ENCODE data around the gene ABHD14A.

- CAGE, long polyA plus RNA = no peak
- RRBS = no CpG with 5 or more reads among the region's 14 CpGs
These were observed 599 bp upstream of the RAD54L2 start for GRCh38 chr3:51537820-51538419.

DNA sequence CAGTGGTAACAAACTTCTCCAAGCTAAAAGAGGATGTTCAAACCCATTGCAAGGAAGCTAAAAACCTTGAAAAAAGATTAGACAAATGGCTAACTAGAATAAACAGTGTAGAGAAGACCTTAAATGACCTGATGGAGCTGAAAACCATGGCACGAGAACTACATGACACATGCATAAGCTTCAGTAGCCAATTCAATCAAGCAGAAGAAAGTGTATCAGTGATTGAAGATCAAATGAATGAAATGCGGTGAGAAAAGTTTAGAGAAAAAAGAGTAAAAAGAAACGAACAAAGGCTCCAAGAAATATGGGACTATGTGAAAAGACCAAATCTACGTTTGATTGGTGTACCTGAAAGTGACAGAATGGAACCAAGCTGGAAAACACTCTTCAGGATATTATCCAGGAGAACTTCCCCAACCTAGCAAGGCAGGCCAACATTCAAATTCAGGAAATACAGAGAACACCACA is 22.0 kb upstream of the TEX264 start:
- CAGE, long polyA plus RNA = no peak
- RRBS = no CpG with 5 or more reads among the region's 4 CpGs

DNA sequence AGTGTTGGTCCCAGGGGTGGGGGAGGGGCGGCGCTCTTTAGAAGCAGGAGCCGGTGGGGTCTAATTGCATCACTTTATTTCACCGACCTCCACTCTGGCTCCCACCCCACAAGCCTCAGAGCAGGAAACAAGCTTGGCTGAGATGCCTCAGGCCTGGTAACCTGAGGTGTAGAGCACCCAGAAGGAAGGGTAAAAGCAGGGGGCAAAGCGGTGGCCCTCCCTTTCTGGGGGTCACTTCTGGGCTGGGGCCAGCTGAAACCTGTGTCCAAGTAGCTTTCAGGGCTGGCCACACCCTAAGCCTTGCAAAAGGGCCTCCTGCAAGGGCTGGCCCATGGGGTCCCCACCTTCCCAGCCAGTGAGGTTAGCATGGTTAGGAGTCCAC is 1.2 kb upstream of the PCBP4 start:
- CAGE, long polyA plus RNA = no peak
- RRBS = 20% methylated on average over 3 of the region's 5 CpGs

GRCh38 chr3:51974874-51975622 is at the start of gene ABHD14A:
TSS of gene ABHD14A (plus strand) at chr3:51975064.
- CAGE, long polyA plus RNA = start-site peak on the plus strand at chr3:51975055-51975070, 127 and 131 reads in 2 replicates
- RRBS = 1% methylated on average over 14 of the region's 62 CpGs

GRCh38 chr3:51982409-51982734 is 963 bp upstream of the ACY1 start:
- CAGE, long polyA plus RNA = no peak
- RRBS = no CpG with 5 or more reads among the region's 1 CpG

DNA sequence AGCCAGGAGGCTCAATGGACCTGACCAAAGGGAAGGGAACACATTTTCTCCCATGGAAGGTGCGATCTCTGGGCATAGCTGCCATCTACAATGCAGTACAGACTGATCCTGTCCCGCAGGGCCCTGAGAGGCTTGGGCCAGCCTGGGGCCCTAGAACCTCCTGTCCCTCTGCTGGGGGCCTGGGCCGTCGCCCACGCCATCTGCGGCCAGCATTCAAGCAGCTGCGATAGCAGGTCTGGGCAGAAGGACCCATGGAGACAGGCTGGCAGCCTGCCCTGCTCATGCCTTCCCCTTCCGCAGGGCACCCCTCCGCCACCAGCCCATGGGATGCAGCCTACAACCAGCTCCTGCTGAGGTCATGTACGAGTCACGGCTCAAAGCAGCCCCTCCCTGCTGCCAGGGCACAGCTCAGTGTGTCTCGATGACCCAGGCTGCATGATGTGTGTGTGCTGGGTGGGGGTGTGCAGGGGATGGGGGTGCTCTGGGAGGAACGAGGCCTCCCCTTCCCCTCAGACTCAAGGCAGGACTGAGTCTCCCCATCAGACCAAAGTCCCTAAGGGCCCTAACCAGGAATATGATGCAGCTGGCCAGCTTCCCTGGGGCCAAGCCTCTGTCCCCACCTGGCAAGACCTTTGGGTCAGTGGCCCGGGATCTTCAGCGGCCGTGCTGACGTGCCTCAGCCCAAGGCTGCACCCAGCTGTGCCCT is 27.8 kb downstream of the DUSP7 start:
- CAGE, long polyA plus RNA = no peak
- RRBS = 82% methylated on average over 4 of the region's 17 CpGs

GRCh38 chr3:52048722-52049103 is 7.7 kb downstream of the DUSP7 start:
- CAGE, long polyA plus RNA = no peak
- RRBS = no CpG with 5 or more reads among the region's 7 CpGs

DNA sequence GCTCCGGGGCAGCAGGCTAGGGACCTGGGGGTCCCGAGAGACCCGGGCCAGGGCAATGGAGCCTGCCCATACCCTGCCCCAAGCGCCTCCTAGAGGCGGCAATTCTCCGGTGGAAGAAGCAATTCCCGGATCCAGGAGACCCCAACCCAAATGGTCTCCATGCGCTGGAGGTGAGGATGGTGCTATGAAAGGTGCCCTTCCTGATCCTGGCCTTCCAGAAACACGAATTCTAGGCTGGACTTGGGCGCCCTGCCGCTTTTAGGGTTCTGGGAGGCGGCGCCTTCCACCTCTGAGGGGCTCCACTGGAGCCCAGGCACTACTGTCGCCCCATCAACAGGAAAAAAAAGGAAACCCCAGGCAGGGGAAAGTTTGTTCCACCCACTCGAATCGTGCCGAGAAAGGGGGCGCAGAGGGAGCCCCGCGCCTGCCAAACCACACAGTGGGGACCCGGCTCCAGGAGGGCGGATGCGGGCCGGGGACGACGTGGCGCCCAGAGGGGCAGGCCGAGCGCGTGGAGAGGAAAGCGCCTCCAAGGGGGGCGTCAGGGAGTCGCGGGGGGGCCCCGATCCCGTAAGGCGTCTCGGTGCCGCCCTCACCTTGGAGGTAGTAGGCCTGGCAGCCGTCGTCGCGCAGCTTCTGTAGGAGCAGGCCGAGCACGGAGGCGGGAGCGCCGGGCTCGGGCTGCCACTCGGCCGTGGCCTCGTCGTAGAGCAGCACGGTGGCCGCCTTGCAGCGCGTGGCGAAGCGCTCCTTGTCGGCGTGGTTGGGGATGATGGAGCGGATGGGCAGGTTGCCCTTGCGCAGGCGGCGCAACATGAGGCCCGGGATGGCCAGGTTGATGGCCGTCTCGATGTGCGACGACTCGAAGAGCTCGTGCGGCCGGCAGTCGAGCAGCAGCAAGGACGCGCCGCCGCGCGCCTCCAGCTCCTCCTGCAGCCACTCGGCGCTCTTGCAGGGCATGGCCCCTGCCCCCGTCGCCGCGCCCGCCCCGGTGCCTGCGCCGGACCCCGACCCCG is 809 bp downstream of the DUSP7 start:
- CAGE, long polyA plus RNA = no peak
- RRBS = 2% methylated on average over 23 of the region's 93 CpGs

- CAGE, long polyA plus RNA = no peak
- RRBS = no CpG with 5 or more reads among the region's 6 CpGs
These were observed 14.1 kb upstream of the ALAS1 start for GRCh38 chr3:52183666-52184357.

DNA sequence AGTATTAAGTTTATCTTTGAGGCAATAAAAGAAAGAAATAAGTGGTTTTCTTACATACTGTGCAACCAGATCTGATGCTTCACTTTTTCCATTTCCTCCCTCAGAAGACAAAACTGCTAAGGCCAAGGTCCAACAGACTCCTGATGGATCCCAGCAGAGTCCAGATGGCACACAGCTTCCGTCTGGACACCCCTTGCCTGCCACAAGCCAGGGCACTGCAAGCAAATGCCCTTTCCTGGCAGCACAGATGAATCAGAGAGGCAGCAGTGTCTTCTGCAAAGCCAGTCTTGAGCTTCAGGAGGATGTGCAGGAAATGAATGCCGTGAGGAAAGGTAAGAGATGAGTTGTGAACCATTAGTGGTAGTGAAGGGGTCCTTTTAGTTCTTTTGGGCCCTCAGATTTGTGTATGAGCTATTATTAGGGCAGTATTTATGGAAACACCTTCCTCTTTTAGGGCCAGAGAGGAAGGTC is 4.5 kb downstream of the ALAS1 start:
- CAGE, long polyA plus RNA = no peak
- RRBS = no CpG with 5 or more reads among the region's 2 CpGs

DNA sequence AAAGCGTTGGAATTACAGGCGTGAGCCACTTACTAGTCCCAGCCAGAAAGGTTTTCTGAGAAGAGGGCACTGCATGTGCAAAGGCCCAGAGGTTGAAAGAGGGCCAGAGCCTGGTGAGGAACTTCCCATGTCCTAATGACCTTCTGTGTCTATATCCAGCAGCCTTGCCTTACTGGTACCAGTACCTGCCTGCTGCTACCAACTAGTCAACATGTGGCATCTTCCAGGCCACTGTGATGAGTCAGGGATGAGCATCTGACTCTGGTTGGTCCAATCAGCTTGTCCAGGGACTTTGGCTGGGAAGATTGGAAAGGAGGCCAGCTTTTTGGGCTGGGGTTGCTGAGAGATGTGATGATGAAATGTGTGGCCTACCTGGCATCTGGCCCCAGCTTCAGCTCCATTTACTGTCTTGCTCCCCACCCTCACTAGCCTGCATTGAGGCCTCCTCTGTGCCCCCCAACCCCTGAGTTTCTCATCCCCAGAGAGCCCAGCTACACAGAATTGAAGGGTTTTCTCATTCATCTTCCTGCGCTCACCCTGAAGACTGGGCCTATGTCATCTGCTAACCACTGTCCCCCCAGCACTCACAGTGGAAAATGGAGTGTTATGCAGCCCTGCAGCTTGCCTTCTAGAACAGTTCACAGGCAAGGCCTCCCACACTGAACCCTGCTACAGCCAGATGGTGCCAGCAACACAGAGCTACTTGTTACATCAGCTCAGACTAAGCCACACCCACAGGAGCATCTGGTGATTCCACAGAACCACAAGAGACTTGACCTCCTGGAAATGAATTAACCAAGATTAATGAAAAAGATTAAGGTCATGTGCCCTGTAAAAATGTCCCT is 1.3 kb upstream of the TWF2 start:
- CAGE, long polyA plus RNA = no peak
- RRBS = no CpG with 5 or more reads among the region's 3 CpGs

DNA sequence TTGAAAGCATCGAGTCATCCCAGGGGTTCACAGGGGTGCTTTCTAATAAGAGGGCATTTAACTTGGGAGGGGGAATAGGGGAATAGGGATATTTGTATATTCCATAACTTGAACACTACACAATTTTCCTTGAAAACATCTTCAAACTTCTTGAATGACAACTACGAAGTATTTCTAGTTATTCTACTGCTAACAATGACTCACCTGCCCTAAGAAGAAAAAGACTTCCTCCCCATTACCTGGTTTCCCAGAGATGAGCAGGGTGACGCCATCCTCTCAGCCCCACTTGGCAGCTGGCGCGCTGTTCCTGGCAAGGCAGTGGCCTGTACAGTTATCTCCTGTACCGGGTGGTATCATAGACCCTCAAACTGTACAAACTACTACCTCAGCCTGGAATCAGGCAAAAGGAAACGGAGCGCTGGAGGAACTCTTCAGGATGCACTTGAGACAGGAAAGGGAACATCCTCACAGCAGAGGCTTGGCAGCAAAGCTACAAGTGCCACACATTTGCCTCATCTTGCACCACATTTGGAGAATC is 10.4 kb downstream of the WDR82 start:
- CAGE, long polyA plus RNA = no peak
- RRBS = no CpG with 5 or more reads among the region's 8 CpGs

GRCh38 chr3:52289245-52290171 is 1.9 kb downstream of the GLYCTK start:
- CAGE, long polyA plus RNA = no peak
- RRBS = no CpG with 5 or more reads among the region's 7 CpGs

GRCh38 chr3:52305455-52306547 is 10.3 kb upstream of the DNAH1 start:
- CAGE, long polyA plus RNA = no peak
- RRBS = no CpG with 5 or more reads among the region's 11 CpGs

GRCh38 chr3:52310504-52311335 is 5.4 kb upstream of the DNAH1 start:
- CAGE, long polyA plus RNA = no peak
- RRBS = 74% methylated on average over 1 of the region's 12 CpGs

GRCh38 chr3:52493383-52493748 is 1.8 kb upstream of the STAB1 start:
- CAGE, long polyA plus RNA = no peak
- RRBS = no CpG with 5 or more reads among the region's 2 CpGs

DNA sequence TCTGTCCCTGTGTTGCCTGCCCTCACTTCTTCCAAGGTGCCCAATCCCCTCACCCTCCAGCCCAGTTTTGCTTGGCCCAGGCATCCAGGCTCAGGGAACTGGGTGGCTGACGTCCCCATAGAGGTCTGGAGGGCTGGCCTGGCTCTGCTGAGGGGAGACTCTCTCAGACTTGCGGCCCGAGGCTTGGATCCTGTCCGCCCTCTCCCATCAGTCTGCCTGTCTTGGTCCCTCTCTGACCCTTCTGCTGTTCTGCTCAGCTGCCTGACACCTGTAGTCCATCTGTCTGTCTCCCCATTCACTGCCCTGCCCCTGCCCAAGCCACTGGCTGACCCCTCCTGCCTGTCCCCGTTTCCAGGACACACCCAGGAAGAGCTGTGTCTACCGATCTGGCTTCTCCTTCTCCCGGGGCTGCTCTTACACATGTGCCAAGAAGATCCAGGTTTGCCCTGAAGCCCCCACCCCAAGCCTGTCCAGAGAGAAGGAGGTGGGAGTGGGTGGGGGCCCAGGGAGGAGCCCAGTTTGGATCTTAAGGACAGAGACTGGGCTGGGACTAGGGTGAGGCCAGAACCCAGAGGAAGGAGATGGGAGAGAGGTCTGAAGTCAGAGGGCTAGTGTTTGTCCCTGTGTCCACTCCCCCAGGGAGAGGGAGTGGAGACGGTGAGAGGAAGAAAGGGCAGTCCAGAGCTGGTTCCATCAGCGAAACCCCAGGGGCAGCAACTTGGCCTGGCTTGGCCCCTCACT is 18.4 kb downstream of the NT5DC2 start:
- CAGE, long polyA plus RNA = no peak
- RRBS = no CpG with 5 or more reads among the region's 9 CpGs

DNA sequence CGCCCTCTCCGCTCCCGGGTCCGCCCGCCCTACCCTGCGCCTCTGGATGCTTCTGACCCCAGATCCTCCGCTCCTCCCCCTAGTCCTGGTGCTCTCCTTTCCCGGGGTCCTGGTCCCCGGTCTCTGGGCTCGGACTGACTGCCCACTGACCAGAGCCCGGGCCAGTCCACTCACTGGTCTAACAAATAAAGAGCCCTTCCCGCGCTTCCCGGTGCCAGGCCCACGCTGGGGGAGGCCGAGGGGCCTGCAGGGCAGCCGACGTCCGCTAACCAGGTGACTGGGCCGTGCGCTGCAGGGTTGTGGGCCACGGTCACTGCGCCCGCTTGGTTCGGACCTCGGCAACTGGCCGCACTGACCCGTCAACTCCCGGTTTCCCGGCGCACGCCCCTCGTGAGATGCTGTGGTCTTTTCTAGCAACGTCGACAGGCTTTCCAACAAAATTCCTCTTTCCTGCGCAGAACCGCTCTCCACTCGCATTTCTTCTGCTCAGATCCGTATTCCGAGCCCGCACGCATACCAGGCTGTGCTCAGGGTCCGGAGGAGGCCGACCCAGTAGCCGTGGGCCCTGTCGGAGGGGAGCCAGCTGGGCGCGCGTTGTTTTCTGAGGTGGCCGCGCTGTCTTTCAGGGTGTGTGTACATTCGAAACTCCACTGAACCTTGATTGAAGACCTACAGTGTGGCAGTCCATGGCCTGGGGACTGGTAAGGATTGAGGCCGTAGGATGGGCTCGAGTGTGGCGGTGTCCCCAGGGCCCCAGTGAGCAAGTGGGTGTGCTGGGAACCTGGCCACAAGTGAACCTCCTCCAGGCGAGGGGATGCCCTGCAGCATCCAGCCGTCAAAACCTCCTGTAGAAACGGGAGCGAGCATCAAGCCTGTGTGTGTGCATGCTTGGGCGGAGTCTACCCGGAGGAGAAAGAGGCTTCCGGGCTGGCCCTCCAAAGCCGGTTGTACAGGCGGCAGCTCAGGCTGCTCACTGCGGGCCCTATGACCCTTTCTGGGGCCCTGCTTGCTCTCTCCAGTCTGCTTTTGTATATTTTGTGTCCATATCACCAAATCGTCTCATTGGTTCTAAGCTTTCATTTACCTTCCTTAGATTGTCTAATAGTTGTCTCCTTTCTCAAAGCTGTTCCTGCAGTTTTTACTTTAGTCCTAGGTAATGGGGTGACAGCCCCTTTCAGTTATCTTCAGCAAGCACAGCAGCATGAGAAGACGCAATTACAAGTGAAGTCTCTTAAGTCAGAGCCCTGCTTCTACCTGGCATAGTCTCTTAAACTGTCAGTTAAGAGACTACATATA is 968 bp upstream of the NT5DC2 start:
- CAGE, long polyA plus RNA = start-site peak on the minus strand centred at position 503 of the sequence, 103 bp wide, 8 and 16 reads in 2 replicates; start-site peak on the minus strand centred at position 862 of the sequence, 136 bp wide, 13 and 22 reads in 2 replicates
- RRBS = 4% methylated on average over 11 of the region's 67 CpGs

DNA sequence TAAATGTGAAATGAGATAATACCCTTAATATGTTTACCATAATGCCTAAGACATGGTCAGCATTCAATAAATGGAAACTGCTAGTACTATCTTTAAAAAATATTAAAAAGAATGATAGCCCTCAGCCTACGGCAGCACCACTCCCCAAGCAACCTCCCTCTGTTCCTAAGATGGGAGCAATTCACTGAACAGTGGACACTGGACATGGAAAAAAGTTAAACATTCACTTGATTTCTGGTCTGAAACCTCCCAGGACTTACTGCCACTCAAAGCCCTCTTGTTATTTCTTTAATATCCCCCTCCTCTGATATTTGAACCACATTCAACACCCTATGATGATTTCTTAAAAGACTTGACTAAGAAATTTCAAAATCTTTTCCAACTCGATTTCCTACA is 27.0 kb downstream of the NEK4 start:
- CAGE, long polyA plus RNA = no peak
- RRBS = no CpG with 5 or more reads among the region's 2 CpGs

DNA sequence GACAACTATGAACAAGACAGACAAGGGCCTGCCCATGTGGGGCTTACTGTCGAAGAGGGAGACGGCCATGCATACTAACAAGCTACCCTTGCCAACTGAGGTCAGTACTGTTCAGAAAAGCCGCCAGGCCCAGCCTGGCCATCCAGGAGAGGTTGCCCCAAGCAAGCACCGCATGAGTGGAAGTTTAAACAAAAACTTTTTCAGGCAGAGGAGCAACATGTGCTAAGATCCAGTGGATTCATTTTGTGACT is 2.9 kb upstream of the NEK4 start:
- CAGE, long polyA plus RNA = no peak
- RRBS = no CpG with 5 or more reads among the region's 4 CpGs